NCI-H460 (cell line): ENCODE measurements around a stretch of chrX.

DNA sequence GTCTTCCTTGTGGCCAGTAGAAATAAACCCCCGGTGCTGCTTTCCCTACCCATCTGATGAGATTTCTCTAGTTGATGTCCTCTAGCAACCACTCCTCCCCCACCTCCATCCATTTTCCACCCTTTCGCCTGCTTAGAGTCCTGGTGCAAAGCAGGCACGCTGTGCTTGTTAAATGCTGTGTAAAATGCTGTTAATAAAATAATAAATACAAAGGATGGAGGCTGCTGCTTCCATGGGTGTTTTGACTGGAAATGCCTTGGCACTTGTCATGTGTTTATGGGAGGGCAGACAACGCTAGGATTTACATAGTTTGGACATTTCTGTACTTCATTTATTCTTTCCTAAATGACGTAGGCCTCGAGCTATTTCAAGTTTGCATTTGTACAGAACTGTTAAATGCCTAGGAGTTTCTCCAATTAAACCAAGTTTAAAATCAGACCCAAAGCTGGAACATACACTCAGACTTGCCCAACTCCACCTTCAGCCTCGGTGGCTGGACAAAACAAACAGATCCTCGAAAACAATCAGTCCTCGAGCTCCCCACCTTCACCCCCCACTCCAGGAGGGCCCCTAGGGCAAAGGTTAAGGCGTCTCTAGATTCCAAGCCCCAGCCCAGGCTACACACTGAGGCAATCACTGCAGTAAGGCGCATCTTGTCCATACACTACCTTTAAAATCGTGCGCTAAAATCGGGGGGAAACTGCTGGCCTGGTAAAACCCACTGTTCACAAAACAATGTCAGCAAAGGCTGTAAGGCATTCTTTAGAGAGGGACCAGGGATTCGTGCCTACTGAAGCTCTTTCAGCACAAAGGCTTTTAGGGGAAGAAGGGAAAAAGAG lies 9.9 kb downstream of the BCOR start:
RAMPAGE:
- cytosol, long total RNA: no peak
- long total RNA: no peak
- nucleus, long total RNA: no peak

DNA sequence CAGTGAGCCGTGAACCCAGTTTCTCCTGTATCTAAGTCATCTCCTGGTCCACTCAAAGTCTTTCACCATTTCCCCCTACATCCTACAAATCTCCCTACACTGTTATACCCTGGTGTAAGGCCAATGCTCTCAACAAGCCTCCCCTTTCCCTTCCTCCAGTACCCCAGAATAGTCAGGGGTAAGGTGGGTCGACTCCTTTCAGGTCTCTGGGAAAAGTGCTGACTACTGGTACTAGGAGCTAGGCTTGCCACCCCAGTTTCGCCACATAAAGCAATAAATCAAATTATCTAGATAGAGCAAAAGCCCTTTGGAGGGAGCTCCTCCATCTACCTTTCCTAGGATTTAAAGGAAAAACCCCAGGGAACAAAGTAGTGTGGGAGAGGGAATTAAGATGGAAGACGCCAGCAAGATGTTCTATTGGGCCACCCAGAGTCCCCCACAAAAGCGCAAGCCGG lies 8.2 kb downstream of the BCOR start:
RAMPAGE:
- cytosol, long total RNA: no peak
- long total RNA: no peak
- nucleus, long total RNA: no peak

RAMPAGE:
- cytosol, long total RNA: no peak
- long total RNA: no peak
- nucleus, long total RNA: no peak
Measured at GRCh38 chrX:40094379-40095343, 3.1 kb downstream of the BCOR start.

RAMPAGE:
- cytosol, long total RNA: no peak
- long total RNA: no peak
- nucleus, long total RNA: no peak
Measured at GRCh38 chrX:40098050-40098986, 560 bp upstream of the BCOR start.

RAMPAGE:
- cytosol, long total RNA: no peak
- long total RNA: no peak
- nucleus, long total RNA: no peak
Measured at GRCh38 chrX:40117651-40118446, 20.1 kb upstream of the BCOR start.

RAMPAGE:
- cytosol, long total RNA: no peak
- long total RNA: no peak
- nucleus, long total RNA: no peak
Measured at GRCh38 chrX:40169863-40170245, 72.1 kb upstream of the BCOR start.

GRCh38 chrX:40170692-40171622 lies 73.2 kb upstream of the BCOR start:
RAMPAGE:
- cytosol, long total RNA: no peak
- long total RNA: no peak
- nucleus, long total RNA: no peak

GRCh38 chrX:40172777-40173182 lies 75.0 kb upstream of the BCOR start:
RAMPAGE:
- cytosol, long total RNA: no peak
- long total RNA: no peak
- nucleus, long total RNA: no peak

DNA sequence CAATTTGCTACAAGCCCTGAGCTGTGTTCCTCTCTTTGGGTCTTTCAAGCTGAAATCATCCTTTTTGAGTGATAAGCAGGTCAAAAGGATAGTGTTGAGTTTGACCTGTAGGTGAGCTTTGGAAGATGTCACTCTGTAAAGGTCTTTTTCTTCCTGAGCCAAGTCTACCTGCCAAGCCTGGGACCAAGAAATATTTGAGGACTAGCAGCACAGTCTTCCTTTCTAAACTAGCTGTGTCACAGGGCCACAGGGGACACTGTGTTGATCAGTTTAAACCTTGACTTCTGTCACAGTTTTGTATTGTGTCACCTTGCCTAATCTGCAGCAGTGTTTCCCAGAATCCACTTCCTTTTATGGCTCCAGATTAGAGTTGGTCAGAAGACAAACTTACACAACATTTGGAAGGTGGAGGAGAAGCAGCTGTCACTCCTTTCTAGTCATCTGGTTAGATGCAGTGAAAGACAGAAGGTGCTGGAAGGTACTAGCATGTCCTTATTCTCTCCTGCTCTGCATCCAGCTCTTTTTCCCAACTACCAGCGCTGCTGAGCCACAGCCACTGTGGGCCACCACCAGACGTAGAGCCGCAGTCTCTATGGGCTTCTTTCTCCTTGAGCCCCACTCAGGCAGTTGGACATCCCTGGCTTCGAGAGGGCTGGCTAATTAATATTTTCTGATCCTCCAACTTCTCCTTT lies 143.1 kb upstream of the BCOR start:
RAMPAGE:
- cytosol, long total RNA: no peak
- long total RNA: no peak
- nucleus, long total RNA: no peak

RAMPAGE:
- cytosol, long total RNA: no peak
- long total RNA: no peak
- nucleus, long total RNA: no peak
Measured at GRCh38 chrX:40647625-40647984, 244 bp upstream of the CXorf38 start.

DNA sequence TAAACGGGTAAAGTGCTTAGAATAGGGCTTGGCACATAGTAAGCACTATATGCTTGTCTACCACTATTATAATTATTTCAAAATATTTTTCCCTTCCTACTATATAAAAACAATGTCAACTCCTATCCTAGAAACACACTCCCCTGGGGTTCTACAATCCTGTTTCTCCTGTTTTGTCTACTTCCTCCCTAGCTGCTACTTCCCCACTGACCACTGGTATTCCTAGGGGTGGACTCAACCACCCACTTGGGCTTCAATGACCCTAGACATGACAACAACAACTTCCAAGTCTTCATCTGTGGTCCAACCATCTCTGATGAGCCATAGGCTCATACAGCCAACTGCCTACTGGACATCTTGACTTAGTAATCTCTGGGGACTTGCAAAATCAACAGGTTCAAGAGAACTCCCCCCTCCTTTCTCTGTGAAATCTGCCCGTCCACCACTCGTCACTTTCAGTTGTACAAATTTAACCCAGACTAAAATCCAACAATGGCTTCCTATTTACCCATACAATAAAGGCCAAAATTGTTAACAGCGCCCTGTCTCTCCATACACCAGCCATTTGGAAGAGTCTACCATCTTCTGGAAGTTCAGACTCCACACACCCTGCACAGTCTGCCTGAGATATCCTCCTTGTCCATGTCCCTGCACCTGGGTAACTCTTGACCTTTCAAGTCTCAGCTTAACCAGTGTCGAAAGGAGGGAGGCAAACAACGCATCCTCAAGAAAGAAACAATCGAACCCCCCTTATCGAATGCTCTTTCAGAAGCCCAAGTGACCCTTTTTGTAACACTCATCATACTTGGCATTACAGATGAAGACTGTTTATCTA lies 22.0 kb upstream of the CXorf38 start:
RAMPAGE:
- cytosol, long total RNA: no peak
- long total RNA: no peak
- nucleus, long total RNA: no peak

DNA sequence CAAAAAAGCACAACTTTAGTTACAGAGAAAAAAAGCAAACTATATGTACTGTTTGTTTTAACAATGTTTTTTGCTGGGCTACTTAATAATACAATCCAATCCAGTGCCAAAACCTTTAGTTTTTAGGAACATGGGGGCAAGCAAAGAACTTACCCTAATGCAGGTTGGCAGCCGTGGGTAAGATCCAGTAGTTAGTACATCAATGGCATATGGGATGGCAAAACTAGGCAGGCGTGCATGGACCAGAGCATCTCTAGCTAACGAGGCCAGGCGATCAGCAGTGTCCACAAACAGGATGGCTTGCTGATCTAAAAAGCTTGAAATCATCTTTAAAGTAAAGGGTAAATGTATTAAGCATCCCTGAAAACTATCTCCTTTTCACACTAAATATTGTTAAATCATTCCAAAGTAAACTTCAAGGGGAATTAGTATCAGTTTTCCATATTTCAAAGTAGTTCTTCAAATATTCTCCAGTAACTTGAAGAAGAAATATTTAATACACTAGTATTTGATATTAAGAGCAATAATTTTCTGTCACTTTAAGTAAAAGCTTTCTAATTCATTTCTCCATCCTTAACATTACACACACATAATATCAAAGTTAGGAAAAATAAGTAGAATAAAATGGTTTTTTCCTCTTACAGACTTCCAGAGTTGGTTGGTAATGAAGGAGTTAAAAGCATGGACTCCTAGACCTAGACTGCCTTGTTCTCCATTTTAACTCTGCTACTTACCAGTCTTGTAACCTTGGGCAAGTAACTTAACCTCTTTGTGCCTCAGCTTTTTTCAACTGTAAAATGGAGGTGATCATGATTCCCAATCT lies 20.7 kb downstream of the MED14 start:
RAMPAGE:
- cytosol, long total RNA: no peak
- long total RNA: no peak
- nucleus, long total RNA: no peak

RAMPAGE:
- cytosol, long total RNA: no peak
- long total RNA: no peak
- nucleus, long total RNA: no peak
Measured at GRCh38 chrX:41001943-41002469, 83.2 kb upstream of the USP9X start.

DNA sequence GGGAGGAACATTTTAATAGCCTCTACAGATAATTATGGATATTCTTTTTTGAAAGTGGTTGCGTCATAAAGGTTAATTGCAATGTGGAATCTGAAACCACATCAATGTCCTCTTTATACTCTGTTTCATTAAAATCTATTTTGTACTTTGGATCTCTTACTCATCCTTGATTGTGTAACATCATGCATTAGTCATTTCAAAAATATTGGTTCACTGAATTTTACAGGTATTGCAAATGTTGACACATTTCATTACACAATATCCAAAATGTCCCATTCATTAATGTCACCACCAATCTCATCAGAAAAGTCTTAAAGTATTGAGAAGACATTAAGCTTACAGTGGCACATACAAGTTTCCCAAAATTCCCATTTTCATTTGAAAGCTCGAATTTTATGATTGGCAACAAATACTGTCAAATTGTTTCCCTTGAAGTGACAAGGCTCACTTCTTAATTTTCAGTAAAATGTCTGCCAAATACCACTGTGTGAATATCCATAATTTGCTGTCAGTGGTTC lies 62.6 kb upstream of the USP9X start:
RAMPAGE:
- cytosol, long total RNA: no peak
- long total RNA: no peak
- nucleus, long total RNA: no peak

RAMPAGE:
- cytosol, long total RNA: no peak
- long total RNA: no peak
- nucleus, long total RNA: no peak
Measured at GRCh38 chrX:41215833-41216501, 118.0 kb upstream of the DDX3X start.

DNA sequence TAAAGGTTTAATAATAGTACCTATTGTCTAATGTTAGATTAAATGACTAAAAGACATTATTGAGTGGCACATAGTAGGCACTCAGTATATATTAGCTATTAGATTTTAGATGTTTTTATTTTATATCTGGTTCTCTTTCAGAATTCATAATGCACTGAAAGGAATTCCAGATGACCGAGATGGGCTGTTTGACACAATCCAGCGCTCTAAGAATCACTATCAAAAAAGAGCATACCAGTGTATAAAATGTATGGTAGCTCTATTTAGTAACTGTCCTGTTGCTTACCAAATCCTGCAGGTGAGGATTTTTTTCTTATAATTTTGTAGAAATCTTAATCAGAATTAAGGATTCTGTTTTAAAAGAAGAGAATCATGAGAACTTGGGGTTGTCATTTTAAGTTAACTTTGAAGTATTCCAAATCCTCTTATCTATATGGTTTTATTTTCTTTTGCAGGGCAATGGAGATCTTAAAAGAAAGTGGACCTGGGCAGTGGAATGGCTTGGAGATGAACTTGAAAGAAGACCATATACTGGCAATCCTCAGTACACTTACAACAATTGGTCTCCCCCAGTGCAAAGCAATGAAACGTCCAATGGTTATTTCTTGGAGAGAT lies 104.7 kb upstream of the DDX3X start:
RAMPAGE:
- cytosol, long total RNA: no peak
- long total RNA: no peak
- nucleus, long total RNA: no peak

RAMPAGE:
- cytosol, long total RNA: no peak
- long total RNA: no peak
- nucleus, long total RNA: no peak
Measured at GRCh38 chrX:41331449-41332052, 2.4 kb upstream of the DDX3X start.

GRCh38 chrX:41491503-41492082 lies 44.5 kb downstream of the NYX start:
RAMPAGE:
- cytosol, long total RNA: no peak
- long total RNA: no peak
- nucleus, long total RNA: no peak

DNA sequence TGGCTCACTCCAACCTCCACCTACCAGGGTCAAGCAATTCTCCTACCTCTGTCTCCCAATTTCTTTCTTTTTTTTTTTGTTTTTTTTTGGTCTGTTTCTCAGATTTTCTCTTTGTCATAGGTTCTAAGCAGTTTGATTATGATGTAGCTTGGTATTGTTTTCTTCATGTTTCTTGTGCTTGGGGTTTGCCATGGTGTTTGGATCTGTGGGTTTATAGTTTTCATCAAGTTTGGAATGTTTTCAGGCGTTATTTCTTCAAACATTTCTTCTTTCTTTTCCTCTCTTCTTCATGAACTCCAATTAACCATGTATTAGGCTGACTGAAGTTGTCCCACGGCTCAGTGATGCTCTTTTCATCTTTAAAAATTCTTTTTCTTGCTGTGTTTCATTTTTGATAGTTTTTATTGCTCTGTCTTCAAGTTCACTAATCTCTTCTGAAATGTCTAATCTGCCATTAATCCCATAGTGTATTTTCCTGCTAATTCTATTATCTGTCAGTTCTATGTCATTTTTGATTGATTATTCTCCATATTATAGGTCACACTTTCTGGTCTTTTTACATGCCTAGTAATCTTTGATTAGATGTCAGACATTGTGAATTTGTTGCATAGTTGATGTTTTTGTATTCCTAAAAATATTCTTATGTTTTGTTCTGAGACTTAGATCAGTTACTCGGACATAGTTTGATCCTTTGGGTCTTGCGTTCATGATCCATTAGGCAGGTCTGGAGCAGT lies 115.5 kb upstream of the GPR34 start:
RAMPAGE:
- cytosol, long total RNA: no peak
- long total RNA: no peak
- nucleus, long total RNA: no peak

RAMPAGE:
- cytosol, long total RNA: no peak
- long total RNA: no peak
- nucleus, long total RNA: no peak
Measured at GRCh38 chrX:41718974-41719201, 5.1 kb upstream of the GPR82 start.